ENCODE measurements around a stretch of chr17.

DNA sequence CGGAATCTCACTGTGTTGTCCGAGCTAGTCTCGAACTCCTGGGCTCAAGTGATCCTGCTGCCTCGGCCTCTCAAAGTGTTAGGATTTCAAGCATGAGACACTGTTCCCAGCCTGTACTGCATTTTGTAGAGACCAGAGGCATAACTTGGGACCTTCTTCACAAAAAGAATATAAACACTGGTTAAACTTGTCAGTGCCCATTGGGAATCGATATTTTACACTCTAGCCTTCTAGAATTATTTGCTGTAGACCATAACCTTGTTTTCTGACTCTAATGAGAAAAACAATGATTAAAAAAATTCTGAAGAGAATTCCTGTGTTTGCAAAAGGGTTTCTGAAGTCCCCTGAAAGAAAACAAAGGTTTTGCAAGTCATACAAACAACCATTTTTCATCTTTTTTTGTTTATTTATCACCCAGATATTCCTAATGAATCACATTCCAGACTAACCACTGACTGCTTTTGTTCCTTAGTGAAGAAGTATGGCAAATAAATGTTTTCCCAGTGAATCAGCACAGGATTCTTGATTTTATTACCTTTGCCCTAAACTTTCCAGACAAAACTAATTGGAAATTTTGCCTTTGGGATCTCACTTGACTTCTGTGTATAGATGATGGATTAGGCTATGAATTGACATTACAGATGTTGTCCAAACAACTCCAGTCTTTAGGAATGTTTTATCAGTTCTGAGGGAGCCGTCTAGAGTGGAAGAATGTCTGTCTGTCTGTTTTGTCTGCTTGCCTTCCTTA is 48.6 kb downstream of the VMP1 start:
- RRBS: no CpG with 5 or more reads among the region's 6 CpGs

- RRBS: no CpG with 5 or more reads among the region's 27 CpGs
Measured at GRCh38 chr17:60134579-60135451, 15.0 kb upstream of the CA4 start.

- RRBS: no CpG with 5 or more reads among the region's 1 CpG
Measured at GRCh38 chr17:60147986-60148234, 1.9 kb upstream of the CA4 start.

- RRBS: no CpG with 5 or more reads among the region's 7 CpGs
Measured at GRCh38 chr17:60161638-60161999, 11.8 kb downstream of the CA4 start.

DNA sequence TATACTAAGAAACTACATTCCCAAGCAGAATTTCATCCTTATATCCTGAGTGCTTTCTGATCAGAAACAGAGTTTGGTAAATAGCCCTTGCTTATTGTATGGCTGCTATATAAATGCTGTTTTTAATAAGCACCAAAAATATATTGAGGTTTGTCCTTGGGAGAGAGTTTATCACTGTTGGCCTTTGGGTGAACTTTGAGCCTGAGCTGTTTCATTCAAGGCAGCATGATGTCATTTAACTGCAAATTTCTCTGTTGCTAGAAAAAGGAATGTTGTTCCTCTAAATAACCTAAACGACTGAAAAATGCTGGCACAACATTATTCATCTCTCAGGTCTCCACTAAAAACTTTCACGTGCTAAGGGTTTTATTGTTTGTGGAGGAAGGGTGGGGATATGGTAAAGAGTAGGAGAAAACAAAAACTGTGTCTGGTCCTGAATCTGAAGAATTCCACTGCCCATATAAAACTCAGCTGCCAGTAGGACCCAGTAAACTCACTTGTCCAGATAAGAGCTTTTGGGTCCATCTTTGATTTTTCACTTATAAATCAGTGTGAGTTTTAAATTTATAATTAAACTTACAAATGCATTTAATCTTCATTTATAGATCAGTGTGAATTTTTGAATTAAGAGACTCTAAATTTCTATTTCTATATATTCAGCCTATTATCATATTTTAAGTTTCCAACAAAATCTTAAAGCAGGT is 334.2 kb upstream of the TBX2 start:
- RRBS: no CpG with 5 or more reads among the region's 2 CpGs

GRCh38 chr17:61127649-61128266 is 271.9 kb upstream of the TBX2 start:
- RRBS: no CpG with 5 or more reads among the region's 2 CpGs

DNA sequence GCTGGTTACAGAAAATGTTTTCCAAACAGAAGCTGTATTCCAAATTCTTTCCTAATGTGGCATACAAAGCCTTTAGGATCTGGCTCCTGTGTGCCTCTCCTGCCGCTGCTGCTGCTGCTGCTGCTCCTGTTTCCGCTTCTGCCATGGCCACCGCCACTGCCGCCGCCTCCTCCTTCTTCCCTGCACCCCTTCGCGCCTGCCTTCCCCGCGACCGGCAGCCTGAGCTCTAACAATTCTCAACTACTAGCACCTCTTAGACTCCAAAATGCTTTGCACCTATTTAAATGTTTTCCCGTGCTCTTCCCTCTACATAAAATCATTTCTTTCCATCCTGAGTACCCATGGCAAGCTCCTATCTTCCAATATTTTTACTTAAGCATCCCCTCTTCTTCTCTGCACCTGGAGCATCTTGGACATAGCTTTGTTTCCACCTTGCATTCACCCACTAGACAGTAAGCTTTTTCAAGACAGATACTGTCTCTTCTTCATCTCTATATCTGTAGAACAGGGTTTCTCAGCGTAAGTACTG is 263.7 kb upstream of the TBX2 start:
- RRBS: no CpG with 5 or more reads among the region's 12 CpGs

DNA sequence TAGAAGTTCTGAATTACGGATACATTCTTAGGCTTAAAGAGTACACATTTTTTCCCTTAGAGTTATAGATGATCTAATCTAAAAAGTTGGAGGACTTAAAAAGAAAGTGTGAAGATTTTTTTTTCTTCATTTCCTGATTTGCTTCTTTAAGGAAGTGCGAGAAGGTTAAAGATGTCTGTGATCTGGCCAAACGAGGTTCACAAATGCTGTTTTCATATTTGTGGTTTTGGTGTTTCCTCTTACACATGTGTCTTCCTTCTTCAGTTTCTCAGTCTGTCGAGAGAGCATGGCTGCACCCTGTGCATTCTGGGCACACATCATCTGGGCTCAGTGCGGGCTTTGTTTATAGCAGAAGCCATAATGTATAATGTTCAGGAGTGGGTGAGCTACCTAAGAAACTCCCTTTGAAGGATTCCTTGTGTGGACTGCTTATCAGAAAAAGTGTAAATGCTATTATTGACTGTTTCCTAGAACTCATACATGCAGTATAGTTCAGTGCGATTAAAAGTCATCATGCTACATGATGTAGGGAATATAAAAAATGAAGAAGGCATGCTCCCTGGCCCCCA is 260.4 kb upstream of the TBX2 start:
- RRBS: no CpG with 5 or more reads among the region's 6 CpGs

- RRBS: no CpG with 5 or more reads among the region's 10 CpGs
Measured at GRCh38 chr17:61260323-61260989, 139.2 kb upstream of the TBX2 start.

DNA sequence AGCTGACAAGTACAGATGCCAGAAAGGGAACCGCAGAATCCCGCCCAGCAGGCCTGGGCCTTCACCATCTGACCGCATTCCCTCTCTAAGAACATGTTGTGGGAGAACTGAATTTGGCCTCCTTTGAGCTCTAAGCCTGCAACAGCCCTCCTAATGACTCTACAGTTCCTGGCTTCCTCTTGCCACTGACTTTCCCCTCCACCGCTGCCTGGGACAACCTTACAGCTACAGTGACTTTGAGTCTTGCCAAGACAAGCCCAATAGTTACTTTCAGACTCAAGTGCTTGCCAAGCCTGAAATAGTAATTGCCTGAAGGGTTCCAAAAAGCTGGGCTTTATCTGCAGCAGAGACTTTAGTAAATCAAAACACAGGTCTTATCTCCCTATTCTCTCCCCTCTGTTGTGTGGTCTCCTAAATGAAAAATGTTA is 85.3 kb upstream of the TBX2 start:
- RRBS: no CpG with 5 or more reads among the region's 4 CpGs

DNA sequence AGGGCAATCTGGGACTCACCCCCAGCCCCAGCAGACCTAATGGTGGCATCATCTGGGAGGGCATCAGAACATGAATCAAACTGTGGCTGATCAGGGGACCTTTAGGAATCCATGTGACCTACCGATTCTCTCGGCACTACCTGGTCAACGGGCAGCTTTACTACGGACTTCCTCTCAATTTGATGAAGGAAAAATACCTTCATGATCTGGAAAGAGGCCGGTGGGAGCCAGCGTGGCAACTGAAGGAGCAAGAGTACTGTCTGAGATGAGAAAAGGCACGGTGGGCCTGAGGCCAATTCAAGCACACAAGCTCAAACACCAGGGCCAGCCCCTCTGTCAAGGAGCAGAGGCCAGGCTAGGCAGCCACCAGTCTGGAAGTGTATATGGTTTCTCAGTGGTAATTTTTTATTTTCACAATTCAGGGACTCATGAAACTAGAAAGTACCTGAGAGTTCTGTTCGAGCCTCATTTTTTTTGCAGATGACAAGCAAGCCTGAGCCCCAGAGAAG is 5.1 kb upstream of the TBX2 start:
- RRBS: no CpG with 5 or more reads among the region's 8 CpGs

DNA sequence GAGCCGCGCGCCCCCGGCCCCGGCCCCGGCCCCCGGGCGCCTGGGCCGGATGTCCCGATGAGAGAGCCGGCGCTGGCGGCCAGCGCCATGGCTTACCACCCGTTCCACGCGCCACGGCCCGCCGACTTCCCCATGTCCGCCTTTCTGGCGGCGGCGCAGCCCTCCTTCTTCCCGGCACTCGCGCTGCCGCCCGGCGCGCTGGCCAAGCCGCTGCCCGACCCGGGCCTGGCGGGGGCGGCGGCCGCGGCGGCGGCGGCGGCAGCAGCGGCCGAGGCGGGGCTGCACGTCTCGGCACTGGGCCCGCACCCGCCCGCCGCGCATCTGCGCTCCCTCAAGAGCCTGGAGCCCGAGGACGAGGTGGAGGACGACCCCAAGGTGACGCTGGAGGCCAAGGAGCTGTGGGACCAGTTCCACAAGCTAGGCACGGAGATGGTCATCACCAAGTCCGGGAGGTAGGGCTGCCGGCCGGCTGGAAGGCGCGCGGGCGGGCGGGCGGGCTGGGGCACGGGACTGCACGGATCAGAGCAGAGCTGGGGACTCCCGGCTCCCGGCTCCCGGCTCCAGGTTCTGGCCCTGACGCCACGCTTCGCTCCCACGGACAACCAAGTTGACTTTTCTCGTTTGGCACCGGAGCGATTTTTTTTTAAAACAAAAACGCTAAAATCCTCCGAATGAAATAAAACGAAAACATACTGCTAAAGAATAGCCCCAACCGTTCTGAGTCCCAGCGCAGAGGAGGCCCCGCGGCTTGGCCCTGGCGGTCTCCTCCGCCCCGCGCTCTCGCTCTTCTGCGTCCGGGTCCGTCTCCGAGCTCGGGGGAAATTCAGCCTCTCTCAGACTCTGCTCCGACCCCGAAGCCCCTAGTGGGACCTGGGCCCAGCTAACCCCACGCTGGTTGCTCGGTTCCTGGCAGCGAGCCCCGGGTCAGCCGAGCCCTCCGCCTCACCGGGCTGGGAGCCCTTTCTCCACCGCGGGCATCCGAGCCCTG is 771 bp downstream of the TBX2 start:
- RRBS: 26% methylated on average over 13 of the region's 109 CpGs

GRCh38 chr17:62001479-62002352 is 63.4 kb downstream of the MED13 start:
- RRBS: no CpG with 5 or more reads among the region's 6 CpGs

DNA sequence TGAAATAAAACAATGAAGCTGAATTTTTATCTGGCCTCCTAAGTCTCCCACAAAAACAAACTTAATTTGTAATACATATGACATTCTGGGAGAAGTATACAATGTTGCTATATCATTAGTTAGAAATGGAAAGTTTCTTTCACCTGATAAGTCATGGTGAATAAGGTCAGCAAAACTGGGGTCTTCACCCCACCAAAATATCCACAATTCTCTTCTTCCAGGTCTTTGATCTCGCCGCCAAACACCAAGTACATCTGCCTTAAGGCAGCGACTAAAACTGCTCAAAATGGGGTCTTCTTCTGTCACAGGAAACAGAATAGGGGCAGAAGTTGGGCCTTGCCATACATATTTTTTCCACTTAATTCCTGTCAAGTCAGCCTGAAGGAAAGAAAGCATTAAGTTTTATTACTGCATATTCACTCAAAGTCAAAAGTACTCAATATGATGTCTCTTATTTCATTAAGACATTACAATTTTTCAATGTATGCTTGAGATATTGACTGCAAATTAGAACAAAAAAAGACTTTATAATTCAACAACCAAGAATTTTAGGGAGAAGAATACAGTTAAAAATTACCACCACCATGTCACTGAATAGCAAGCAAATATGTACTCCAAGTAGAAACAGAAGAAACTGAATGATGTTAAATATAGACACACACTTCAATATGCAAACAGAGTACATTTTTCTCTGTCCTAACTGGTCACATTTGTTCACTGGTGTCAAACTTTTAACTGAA is 2.0 kb downstream of the MED13 start:
- RRBS: no CpG with 5 or more reads among the region's 3 CpGs

- RRBS: no CpG with 5 or more reads among the region's 5 CpGs
Measured at GRCh38 chr17:62543485-62544514, 65.2 kb downstream of the TLK2 start.

DNA sequence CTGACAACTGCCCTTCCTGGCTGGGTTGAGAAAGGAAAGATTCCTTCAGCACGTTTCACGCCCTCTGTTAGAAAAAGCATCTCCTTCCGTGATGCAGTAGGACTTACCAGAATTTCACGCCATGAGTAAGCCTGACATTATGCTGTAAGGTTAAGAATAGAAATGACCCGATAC is 17.6 kb downstream of the MARCHF10 start:
- RRBS: no CpG with 5 or more reads among the region's 5 CpGs

DNA sequence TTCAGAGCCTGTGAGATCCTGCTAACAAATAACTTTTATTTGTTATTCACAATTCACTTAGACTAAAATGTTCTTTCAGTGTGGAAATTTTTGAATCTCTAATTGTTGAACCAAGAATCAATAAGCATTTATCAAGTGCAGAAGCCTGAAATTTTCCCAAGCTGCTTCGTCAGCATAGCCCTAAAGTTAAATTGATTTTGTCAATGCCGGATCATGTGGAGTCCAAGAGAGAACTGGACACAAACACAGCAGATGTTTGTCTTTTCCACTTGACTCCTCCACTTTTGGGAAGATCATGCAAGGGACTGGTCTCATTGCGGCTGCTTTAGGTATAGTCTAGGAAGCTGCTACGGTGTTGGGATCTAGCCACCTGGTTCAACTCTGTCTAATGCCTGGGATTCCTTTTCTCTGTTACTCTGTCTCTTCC is 95.8 kb downstream of the CYB561 start:
- RRBS: no CpG with 5 or more reads among the region's 4 CpGs

GRCh38 chr17:63419726-63420458 is 26.2 kb downstream of the CYB561 start:
- RRBS: 90% methylated on average over 1 of the region's 17 CpGs